Monocyte (primary cell): ENCODE measurements around the gene APBB2.

- PRO-cap, 2 experiments, result no peak in any of the 2 experiments
Observed at GRCh38 chr4:40124666-40125064, 68.0 kb downstream of the N4BP2 start.

- PRO-cap, 2 experiments, result no peak in any of the 2 experiments
Observed at GRCh38 chr4:40192423-40192620, 4.5 kb upstream of the RHOH start.

- PRO-cap, 2 experiments, result no peak in any of the 2 experiments
Observed at GRCh38 chr4:40211402-40211764, 14.6 kb downstream of the RHOH start.

DNA sequence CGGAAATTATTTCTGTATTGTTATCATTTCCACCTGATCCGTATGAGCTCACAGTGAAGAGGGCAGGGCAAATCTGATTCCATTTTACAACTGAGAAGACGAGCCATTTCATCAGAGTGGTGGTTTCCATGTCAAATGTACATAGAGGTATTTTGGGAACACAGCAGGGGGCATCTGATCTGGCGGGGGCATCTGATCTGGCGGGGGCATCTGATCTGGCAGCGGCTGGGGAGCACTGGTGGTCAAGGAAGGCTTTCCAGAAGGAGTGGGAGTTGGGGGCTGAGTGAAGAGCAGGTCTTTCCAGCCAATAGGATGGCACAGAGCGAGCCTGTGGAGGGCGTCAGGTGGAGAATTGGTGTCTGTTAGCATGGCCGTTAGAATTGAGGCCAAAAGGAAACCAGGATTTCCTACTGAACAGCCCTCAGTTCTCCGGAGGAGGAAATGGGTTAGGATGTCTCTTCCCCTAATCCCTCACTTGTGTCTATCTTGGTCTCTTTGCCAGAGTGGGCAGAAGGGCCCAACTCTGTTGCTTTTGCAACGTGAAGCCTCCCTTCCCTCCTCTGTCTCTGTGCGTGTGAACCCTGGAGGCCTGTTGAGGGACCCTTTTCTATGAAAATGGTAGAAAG lies 41.3 kb downstream of the RHOH start:
- PRO-cap, 2 experiments, result no peak in any of the 2 experiments

- PRO-cap, 2 experiments, result no peak in any of the 2 experiments
Observed at GRCh38 chr4:40270651-40271108, 64.5 kb upstream of the CHRNA9 start.

DNA sequence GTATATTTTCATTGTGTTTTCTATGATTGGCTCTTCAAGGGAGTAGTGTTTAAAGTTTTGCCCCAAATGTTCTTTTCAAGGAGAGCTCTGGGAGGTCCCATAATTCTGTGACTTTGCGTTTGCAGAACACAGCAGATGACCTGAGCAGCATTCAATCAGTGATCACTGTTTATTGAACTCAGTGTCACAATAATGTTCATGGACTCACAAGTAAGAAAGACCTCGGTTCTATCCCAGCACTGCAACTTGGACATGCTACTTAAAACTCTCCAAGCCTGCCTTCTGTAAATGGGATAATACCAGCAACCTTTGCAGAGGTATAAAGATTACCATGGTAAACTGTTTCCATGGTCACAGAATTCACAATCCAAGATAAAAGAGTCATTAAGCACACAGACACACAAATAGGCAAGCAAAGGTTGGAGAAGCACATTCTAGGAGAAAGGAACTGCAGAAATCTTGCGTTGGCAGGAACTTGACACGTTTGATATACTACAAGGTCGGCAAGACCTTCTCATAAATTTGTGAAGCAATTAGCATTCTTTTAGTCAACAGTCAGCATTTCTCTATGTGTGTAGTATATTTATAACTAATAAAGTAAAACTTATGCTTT lies 12.4 kb upstream of the CHRNA9 start:
- PRO-cap, 2 experiments, result no peak in any of the 2 experiments

DNA sequence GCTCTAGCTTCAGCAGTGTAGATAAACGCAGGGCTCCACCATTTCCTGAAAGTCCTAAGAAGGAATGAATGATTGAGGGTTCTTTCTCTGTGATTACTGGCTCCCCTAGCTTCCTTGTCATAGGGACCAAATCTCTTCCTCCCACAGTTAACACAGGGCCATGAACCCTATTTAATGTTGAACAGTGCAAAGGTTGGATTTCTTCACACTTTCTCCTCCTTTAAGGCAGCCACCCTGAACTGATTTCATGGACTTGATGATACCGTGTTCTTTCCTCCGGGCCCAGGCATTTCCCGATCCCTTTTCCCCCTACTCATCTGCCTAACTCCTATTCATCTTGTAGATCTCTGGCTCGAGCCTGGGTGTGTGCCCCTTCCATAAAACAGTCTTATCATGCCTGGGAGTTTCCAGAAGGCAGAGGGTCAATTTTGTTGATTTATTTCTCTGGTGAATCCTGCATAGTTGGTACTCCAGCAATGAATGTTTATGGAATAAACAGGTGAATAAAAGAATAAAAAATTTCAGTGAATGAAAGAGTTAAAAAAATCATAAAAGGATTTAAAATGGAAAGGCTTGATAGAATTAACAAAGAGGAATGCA lies 84.5 kb downstream of the CHRNA9 start:
- PRO-cap, 2 experiments, result no peak in any of the 2 experiments

- PRO-cap, 2 experiments, result no peak in any of the 2 experiments
Observed at GRCh38 chr4:40422341-40422938, 87.3 kb downstream of the CHRNA9 start.

DNA sequence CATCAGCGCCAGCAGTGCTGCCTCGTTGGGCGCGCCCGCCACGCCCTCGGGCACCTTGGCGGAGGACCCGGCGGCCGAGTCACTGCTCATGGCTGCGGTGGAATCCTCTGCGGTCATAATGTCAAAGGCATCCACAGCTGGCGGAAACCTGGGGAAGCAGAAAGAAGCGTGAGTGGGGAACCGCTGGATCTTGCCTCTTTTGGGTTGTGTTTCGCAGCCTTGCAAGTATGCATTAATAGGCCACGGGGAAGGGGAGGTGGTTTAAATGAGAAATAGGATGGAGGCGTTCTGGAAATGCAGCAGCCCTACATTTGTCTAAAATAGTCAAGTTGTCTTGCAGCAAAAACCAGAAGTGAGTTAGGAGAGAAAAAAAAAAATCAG lies 103.6 kb downstream of the CHRNA9 start:
- PRO-cap, 2 experiments, result no peak in any of the 2 experiments

DNA sequence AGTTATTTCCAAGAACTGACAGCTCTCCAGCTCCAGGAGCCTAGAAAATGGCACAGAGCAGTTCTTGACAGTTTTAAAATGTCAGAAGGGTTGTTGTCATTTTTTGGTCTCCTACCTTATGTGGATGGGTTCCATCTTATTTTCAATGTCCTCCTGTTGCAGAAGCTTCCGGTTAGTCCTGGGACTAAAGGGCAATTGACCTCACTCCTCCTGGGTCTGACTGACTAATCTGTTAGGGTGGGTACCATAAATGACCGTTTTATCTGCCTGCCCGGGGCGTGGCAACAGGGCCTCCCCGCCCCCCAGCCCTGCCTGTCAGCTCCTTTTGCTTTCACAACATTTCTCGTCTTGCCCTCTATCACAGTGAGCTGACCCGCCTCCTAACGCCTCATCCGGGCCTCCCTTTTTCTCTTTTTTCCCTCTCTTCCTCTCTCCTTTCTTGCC lies 113.9 kb downstream of the RBM47 start:
- PRO-cap, 2 experiments, result no peak in any of the 2 experiments

- PRO-cap, 2 experiments, result peak in 1 of 2 experiments; most common plus-strand start chr4:40649085 (in 1)
Observed at GRCh38 chr4:40648839-40649288, 19.2 kb upstream of the RBM47 start.

- PRO-cap, 2 experiments, result no peak in any of the 2 experiments
Observed at GRCh38 chr4:40713223-40713469, 36.6 kb upstream of the NSUN7 start.

DNA sequence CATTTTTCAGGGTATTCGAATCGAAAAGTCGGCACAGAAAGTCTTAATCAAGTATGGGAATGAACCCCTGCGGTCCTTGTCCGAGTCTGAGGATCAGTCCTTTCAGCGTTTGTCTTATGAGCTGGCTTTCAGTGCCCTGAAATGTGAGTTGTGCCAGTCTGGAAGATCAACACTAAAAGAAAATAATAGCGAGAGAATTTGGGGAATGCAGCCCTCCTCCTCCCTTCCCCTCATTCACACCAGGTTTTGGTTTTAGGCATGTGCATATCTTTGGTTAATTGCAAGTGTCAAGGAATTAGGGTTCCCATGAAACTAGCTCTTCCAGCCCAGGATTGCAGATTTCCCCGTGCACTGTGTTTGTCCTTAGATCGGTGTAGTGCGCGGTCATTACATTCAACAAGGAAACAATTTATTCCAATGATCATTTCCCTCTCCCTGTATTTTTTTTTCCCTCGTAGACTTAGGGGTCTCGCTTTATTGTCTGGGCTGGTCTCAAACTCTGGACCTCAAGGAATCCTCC lies 1.2 kb downstream of the NSUN7 start:
- PRO-cap, 2 experiments, result no peak in any of the 2 experiments

DNA sequence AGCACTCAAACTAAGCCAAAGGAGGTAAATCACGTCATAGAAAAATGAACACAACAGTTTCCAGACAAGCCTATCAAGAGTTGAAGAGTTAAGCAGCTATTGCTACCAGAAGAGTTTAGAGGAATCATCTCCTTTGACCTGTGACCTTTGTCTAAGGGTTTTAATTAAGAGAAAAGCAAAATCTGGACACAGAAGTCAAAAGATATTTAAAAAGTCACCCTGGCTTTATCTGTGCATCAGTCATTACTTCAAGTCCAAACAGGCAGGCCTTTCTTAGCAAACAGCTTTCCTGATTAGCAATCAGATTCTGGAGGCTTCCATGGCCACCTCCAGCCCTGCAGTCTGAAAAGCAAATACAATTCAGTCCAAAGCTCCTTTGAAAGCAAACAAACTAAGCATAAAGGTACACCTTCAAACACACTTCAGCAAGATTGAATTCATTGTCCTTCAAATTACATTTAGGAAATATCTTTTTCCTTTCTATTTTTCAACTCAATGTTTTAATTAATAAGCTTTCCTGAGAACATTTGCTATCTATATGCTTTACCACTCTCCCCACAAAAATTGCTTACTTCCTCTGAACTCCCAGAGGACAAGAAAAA lies 82.0 kb downstream of the APBB2 start:
- PRO-cap, 2 experiments, result no peak in any of the 2 experiments

- PRO-cap, 2 experiments, result no peak in any of the 2 experiments
Observed at GRCh38 chr4:41209065-41209603, 5.2 kb downstream of the APBB2 start.

DNA sequence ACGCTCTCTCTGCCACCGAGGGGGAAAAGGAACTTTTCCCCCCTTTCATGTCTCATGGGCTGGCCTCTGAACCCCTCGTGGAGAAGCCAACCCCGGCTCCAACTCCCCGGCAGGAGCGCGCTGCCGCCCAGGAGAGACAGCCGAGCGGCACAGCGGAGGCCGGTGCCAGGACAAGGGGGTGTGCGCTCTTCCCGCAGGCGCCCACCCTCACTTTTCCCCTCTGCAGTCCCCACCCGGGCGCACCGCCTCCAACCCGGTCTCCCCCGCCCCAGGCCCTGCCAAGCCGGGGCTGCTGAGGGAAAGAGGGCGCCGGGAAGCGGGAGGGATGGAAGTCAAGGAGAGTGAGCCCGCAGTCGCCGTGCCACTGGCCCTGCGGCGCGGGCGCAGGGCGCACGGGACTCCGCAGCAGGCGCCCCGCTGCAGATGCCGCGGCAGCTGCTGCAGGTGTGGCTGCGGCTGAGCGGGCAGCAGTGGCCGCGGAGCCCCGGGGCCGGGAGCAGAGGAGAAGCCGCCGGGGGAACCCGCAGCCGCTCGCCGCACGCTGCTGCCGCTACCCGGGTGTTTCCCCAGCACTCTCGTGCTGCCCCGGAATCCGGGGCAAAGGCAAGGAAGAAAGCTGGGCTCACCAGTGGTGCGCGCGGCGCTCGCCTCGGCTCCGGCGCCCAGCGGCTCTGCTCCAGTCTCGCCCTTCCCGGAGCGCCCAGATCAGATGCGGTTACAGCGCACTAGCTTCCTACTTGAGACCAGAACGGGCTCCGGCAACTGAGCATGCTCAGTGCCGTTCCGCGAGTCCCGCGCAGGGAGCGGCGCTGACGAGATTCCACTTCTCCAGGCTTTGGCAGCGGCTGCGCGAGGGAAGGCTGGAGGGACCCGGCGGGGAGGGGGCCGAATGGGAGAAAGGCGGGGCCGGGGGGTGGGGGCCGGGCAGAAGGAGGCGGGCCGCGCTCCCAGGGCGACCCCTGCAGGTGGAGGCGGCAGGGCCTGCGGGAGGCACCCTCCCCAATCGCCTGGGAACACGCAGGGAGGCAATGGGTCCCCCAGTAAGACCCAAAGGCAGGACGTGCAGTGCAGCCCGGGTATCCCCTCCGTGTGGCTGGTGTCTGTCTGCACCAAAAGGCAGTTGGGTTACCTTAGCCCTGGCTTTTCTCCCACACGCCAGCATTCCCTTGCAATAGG lies at the start of gene APBB2:
Gene APBB2 (minus strand): TSS at position 764 of the 1,176 bp plus-strand sequence.
- PRO-cap, 2 experiments, result no peak in any of the 2 experiments

DNA sequence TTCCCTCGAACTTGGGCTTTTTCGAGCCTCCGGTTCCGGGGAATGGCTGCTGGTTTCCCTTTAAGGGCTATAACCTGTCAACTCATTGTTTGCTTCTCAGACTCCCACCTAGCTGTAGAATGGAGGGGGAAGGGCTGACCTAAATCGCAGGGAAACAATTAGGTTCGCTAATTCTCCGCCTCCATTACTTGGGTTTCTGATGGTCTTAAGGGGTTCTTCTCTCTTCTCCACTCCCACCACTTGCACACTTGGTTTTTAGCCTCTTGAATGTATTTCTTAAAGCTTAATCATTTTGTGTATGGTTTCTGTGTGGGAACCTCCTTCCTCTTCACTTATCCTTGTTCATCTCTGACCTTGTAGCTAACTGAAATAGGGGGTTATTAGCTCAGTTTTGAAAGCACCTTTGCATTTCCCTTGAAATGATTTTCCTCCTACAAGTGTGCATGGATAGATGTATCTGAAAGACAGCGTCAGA lies 1.3 kb downstream of the UCHL1 start:
- PRO-cap, 2 experiments, result no peak in any of the 2 experiments

DNA sequence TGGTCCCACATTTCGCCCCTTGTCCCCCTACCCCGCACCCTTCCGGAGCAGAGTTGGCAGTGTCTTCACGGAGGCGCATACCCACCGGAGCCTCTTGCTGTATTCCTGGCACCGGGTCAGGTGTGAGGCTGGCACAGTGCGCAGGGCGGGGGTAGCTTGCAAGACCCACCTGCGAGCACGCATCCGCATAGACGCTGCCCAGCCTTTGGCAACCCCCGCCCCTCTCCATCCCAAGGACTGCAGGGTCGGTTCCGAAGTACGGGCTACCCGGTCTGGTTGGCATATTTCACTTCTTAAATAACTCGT lies 104.6 kb downstream of the UCHL1 start:
- PRO-cap, 2 experiments, result no peak in any of the 2 experiments

DNA sequence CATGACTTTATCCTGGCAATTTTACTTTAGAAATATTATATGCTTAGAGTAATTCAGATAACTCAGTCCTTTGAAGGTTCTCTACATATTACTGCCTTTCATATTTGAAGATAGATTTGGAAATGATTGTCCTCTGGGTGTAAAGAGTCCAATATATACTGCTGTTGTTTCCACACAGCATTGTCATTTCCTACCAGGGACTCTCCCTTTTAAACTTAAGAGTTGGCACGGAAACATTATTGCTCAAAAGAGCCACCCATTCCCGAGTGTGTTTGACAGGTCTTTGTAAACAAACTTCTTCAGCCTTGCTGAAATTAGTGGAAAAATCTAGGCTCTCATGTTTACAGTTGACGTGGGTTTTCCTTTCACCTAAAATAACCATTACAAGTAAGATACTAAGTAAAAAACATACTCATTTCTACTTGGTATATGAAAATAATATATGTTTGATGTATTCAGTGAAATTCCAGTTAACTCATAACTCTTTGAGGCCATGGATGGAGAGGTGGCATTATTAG lies 111.4 kb upstream of the LIMCH1 start:
- PRO-cap, 2 experiments, result no peak in any of the 2 experiments

DNA sequence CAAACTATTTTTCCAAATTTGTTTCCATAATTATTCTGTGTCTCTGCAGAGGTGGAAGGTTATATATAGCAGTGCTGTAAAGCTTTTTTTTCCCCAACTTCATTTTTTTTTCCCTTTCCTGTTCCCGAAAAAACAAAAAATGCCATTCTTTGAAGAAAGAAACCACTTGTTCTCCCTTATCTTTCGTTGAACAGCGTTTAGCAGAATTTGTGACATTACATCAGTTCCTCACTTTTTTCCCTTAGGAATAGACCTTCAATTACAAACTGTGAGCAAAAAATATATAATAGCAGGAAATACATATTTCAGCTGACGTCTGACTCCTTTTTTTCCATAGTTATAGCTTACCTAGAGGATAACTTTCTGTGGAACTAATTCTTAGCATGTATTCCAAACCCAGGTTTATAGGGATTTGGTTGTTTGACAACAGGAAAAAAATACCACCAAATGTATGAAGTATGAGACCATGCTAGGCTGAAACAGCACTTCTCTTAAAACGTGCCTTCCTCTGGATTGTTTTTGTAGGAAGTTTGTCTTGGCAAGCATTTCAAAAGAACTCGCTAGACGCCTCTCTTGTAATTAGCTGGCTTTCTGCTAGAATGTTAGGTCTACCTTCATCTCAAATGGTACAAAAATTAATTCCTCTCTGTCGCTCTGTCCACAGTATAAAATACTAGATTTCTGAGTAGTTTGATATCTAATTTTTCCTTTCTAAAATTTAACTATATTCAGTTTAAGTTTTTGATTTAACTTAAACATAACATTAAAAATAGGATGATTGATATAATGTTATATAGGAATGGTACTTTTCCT lies 2.0 kb upstream of the LIMCH1 start:
- PRO-cap, 2 experiments, result no peak in any of the 2 experiments